Ascending aorta (tissue), 1 donor: ENCODE measurements around a stretch of chr12.

- PRO-cap = bidirectional peak, plus-strand start at chr12:67649795, minus-strand start at chr12:67649577
Observed at GRCh38 chr12:67649461-67650543, 1.3 kb downstream of the DYRK2 start.

GRCh38 chr12:68241085-68241392 lies 12.4 kb downstream of the IL22 start:
- PRO-cap = no peak

DNA sequence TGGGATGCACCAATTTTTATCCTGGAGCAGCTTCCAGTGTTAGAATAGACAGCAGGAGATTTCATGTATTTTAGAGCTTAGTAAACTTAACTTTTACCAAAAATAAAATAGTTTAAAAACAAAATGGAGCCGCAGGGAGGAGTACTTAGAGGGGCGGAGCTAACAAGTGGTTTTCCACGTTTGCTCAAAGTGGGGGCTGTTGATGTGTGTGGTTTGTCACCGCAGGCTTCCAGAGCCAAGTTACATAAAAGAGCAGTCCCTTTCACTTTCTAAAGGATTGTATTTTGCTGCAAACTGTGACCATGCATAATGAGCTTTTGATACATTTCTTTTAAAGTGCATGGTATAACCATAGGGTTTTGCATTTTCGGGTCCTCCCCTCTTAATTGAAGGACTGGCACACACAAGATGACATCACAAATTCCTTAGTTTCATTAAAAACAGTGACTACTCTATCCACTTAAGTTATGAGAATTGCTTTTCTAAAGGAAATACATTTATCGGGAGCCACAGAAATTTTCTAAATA lies 71.5 kb upstream of the RAP1B start:
- PRO-cap = no peak

GRCh38 chr12:68627562-68628447 lies 17.1 kb downstream of the RAP1B start:
- PRO-cap = no peak

DNA sequence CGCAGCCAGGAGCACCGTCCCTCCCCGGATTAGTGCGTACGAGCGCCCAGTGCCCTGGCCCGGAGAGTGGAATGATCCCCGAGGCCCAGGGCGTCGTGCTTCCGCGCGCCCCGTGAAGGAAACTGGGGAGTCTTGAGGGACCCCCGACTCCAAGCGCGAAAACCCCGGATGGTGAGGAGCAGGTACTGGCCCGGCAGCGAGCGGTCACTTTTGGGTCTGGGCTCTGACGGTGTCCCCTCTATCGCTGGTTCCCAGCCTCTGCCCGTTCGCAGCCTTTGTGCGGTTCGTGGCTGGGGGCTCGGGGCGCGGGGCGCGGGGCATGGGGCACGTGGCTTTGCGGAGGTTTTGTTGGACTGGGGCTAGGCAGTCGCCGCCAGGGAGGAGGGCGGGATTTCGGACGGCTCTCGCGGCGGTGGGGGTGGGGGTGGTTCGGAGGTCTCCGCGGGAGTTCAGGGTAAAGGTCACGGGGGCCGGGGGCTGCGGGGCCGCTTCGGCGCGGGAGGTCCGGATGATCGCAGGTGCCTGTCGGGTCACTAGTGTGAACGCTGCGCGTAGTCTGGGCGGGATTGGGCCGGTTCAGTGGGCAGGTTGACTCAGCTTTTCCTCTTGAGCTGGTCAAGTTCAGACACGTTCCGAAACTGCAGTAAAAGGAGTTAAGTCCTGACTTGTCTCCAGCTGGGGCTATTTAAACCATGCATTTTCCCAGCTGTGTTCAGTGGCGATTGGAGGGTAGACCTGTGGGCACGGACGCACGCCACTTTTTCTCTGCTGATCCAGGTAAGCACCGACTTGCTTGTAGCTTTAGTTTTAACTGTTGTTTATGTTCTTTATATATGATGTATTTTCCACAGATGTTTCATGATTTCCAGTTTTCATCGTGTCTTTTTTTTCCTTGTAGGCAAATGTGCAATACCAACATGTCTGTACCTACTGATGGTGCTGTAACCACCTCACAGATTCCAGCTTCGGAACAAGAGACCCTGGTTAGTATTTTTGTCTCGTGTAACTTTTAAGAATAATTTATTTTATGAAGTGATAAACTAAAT lies 656 bp downstream of the MDM2 start:
- PRO-cap = bidirectional peak, plus-strand start at position 715 of the sequence, minus-strand start at position 540 of the sequence

- PRO-cap = no peak
Observed at GRCh38 chr12:68819808-68820589, 12.0 kb downstream of the MDM2 start.

DNA sequence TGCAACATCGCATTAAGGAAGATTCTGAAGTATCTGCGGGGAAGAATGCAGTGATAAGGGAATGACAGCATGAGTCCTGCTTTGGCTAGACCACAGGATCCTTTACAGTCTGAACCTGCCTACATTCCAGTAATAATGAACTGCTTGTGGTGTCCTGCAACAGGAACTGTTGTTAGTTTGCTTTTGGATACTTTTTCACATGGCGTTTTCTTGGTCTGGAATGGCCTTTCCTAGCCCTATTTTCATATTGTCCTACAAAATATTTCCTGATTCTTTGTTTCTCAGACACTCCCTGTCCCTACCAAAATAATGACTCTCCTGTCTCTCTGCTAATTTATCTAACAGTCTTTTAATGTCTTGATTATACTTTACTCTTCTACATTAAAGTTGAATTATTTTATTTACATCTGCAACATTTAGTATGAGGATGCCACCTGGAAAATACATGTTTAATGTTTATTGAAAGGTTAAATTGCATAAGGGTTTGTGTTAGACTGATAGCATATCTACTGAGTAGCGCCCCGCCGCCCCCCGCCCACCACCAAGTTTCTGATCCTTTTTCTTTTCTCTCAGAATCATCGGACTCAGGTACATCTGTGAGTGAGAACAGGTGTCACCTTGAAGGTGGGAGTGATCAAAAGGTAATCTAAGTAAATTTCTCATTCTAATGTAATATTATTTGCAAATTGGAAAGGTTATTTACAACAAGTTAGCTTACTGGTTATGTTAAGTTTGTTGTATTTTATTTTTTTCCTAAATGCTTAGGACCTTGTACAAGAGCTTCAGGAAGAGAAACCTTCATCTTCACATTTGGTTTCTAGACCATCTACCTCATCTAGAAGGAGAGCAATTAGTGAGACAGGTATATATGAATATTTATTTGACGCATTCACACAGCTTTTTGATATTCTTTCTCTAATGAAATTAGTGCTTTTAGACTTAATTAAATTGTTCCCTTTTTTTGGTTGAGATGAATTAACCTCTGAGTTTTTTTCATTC lies 16.1 kb downstream of the MDM2 start:
- PRO-cap = no peak

- PRO-cap = no peak
Observed at GRCh38 chr12:68845141-68845994, 37.4 kb downstream of the MDM2 start.

GRCh38 chr12:68951550-68952290 lies 18.7 kb upstream of the CPM start:
- PRO-cap = no peak

DNA sequence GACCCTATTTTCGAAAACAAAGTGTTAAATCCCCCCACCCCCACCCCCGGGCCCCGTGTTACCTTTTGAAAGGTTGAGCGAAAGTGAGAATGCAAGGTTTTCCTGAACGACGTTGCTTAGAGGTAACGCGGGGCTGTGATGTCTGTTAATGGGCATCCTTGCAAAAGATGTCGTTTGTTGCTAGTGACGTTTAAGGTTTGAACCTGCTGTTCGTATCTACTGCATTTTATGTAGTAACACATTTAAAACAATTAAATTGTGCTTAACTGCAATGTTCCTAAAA lies 1.2 kb downstream of the CPSF6 start:
- PRO-cap = no peak

DNA sequence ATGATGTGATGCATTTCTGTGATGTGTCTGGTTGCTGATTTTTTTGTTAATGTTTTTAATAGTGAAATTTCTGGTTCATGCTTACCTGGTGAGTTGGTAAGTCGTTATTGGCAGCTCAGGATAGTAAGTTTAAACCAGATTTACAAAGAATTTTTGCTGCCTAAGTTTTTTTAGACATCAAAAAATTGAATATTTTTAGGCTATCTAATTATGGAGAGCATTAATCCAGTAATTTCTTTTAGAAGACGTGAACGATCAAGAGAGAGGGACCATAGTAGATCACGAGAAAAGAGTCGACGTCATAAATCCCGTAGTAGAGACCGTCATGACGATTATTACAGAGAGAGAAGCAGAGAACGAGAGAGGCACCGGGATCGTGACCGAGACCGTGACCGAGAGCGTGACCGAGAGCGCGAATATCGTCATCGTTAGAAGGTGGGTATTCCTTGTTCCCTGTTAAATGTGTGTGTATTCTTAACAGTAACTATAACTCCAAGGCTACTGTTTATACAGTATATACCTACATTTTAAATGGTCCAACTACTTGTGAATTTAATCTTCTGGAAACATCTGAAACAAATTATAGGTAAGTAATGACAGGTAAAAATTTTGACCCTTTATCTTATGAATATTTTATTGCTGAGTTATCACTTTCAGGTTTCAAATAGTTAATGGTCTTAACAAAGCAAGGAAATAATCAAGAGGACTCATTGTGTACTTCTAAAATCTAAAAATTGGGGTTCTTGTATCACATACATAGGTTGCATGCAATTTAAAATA lies 22.9 kb downstream of the CPSF6 start:
- PRO-cap = no peak

GRCh38 chr12:69275762-69276202 lies 36.4 kb downstream of the CPSF6 start:
- PRO-cap = no peak

GRCh38 chr12:70040031-70040748 lies 203.0 kb upstream of the CNOT2 start:
- PRO-cap = unidirectional peak, minus-strand start at chr12:70040288

GRCh38 chr12:70055505-70055846 lies 187.8 kb upstream of the CNOT2 start:
- PRO-cap = no peak

GRCh38 chr12:70177967-70178444 lies 65.2 kb upstream of the CNOT2 start:
- PRO-cap = no peak

DNA sequence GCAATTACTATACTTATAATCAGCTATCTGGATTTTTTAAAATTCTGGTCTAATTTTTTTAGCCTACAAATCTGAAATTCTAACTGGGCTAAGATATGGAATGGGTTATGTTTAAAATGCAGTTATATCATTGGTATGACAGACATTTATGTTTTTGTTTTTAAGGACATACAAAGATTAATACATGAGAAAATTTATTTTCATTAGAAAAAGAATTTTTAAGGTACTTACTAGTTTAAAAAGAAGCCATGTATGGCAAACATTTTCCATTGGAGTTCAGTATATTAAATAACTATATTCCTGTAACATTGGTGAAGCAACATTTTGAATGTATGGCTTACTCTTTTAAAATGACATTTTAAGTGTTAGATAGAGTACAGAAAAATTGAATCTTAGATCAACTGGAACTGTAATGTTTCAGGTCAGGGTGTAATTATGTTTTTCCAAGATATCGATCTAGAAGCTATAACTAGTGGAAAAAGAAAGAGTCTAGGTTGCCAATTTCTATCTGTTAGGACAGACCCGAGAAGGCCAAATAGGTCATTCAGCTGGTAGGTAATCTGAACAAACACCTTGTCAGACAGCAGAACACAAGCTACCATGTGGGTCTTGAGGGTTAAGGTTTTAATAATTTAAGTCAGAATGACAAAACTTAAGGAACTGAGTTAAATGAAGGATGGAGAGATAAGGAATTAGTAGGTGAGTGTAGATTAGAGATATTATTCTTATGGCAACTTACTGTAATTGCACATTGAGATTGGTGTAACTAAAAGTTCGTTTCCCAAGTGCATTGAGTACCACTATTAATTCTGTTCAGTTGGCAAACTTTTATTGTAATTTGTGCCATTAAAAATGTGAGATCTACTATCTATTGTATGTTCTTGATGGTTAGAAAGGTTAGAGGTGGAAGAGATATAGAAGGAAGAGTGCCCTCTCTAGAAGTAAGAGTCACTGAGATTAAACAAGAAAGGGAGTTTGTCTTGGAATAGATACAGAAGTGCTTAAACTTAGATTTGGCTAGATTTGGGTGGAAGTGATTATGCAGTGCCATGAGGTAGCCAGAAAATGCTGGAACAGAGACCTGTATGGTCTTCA lies 44.9 kb upstream of the KCNMB4 start:
- PRO-cap = no peak

- PRO-cap = no peak
Observed at GRCh38 chr12:70535678-70536459, 101.4 kb downstream of the PTPRB start.

DNA sequence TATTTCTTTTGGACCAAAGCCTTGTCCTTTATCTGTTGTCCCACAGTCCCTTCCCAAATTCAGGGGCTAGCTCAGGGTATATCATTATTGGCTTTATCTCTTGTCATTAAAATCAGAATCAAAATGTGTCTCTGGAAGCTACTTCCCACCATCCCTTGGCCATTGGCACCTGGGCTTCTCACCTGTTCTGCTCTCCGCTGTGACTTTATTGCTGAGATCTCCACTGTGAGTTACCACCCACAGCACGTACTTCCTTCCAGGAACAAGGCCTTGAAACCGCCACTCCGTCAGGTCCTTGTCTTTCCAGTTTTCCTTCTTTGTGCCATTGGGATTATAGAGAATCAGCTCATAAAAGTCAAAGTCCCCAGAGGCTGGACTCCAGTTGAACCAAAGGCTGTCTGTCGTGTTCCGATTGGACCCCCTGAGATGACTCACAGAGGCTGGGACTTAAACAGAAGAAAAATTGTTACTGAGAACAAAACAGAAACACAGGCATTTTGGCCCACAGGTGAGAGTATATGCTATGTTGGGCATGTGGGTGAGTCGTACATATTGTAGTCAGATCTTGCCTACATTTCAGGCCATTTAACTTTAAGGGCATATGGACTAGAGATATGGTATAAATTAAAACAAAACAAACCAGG lies 76.6 kb downstream of the PTPRB start:
- PRO-cap = no peak

DNA sequence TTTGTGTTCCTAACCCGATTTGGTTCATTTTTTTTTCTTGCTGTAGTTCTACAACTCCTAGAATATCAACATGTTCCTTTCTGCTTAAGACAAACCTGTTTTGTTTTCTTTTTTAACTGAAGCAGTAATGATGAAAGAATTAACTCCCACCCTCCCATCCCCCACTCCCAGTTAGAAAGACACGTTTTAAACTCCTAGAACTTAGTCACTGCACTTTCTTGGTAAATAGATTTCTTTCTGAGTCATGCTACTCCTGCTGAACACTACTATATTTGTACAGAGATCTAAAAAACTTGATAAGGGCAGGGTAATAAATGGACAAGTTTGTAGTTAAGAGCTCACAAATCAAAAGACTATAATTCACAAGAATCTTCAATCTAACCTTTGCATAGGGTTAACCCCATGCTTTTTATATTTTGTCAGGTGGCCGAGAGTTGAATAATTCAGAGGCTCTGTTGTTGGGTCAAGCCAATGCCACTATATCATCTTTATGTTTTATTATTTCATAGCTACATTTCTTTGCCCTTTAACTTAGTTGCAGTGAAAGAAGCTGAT lies 119.0 kb upstream of the PTPRB start:
- PRO-cap = no peak

DNA sequence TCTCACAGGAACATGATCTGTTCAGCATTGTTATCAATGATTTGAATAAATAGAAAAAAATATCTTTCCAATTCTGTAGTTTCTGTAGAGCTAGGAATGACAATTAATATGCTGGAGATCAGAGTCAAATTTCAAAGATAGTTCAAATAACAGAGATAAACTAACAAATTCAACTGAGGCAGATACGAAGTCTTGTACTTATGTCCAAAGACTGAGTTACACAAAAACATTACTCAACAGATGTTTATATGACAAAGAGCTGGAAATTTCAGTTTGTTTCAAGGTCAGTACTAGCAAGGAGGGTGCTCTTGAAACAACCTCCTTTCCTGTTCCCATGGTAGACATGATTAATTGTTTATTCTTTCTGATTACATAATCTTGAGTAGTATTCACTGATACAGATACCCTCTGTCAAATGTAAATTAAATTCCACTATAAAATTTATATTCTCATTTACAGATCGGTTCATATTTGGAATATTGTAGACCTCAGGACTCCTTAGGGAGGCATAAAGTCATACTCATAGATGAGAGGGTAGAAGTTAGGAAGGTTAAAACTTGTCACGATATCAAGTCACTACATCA lies 23.4 kb downstream of the TSPAN8 start:
- PRO-cap = no peak